Parietal lobe (tissue), 2 donors: ENCODE measurements around the gene HECTD2.

DNA sequence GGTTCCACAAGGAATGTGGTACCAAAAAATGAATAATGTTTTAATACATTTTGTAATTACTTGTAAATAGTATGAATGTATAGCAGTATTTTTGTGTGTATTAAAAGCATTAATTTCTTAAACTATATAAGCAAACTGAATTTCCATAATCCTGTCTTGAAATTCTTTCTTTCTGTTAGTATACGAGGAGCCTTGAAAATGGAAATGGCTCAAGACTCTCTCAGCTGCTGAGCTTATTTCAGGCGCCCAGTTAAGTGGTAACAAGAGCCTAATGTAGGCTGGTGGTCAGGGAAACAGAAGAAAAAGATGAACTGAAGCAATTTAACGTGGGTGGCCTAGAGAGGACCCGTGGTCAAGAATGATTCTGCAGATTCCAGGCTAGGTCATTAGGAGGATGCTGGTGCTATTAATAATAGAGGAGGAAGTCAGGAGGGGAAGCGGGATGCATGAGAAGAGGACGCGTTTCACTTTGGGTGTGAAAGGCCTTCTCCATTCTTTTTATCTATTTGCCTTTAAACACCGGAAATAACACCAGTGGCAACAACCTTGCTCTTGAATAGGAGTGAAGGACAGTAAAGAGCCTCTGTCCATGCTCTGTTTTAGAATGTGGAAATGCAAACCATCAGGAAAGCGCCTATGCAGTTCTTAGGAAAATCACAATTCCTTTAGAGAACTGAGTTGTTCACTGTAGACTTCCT is 8.8 kb downstream of the LIPA start:
- RAMPAGE, long total RNA = no peak

DNA sequence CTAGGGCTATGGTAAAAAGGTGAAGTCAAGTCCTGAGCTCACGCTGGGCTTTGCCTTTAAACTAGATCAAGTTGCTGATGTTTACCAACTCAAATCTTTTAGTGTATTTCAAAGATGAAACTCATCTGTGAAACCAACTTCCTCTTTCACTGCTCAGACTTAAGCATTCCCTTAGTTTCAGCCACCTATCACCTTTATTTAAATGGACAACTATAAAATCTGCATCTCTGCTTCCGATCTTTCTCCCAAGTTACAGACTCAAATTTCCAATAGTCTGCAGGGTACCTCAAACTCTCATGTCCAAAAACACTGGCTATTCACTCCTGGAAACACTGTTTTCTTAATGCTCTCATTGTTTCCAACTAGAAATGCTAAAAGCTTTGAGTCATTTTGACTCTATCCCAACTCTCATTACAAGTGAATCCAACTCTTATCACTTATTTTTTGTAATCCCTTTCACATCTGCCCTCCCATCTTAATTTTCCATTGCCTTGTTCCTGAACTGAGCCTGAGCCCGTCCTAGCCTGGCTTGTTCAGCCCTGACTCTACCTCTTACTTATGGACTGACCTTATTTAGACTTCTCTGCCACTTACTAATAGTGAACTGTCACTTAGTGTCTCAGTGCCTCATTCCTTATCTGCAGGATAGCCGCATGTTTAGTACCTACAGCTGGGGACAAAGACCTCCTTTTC is 56.8 kb downstream of the SLC16A12 start:
- RAMPAGE, long total RNA = no peak

- RAMPAGE, long total RNA = no peak
These were observed 135.4 kb downstream of the KIF20B start for GRCh38 chr10:89836668-89837323.

DNA sequence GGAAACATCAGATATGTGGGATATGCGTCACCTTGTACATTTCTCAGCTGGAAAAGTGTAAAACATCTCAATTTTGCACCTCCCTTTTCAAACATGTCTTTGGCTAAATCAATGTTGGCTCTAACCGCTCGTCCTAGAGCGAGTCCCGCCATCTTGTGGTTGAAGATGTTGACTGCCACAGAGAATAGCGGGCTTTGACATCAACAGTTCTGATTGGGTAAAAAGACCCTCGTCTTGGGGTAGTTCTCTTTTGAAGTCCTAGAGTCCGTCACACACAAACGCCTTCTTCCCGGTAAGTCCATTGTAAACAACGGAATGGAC is 565 bp upstream of the RPP30 start:
- RAMPAGE, long total RNA = no peak

GRCh38 chr10:91017163-91017697 is 96.3 kb upstream of the ANKRD1 start:
- RAMPAGE, long total RNA = no peak

DNA sequence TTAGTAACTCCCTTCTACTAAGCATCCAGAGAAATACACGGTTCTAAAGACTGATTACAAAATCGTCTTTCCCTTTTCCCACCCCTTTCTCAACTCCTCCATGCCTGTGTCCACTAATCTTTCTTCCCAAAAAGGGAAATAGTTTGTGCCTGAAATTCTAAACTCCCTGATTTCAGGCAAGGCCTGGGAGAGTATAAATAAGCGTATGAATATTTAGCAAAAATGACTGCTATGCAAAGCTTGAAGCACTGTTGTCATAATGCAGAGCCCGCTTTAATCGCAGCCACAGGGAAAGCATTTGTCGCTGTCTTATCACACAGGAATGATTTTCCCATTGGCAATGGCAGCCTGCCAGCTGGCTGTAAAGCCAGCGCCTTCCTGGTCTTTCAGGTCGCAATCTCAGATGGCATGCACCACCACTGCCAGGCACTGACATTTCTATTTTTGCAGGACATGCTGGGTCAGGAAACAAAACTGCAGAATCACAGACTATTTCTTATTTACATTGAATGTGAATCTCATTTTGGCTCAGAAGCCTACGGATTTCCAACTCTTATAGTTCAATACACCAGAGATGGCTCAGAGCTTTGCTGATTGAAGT is 142.8 kb upstream of the PCGF5 start:
- RAMPAGE, long total RNA = no peak

GRCh38 chr10:91201825-91202104 is 18.7 kb upstream of the PCGF5 start:
- RAMPAGE, long total RNA = no peak

DNA sequence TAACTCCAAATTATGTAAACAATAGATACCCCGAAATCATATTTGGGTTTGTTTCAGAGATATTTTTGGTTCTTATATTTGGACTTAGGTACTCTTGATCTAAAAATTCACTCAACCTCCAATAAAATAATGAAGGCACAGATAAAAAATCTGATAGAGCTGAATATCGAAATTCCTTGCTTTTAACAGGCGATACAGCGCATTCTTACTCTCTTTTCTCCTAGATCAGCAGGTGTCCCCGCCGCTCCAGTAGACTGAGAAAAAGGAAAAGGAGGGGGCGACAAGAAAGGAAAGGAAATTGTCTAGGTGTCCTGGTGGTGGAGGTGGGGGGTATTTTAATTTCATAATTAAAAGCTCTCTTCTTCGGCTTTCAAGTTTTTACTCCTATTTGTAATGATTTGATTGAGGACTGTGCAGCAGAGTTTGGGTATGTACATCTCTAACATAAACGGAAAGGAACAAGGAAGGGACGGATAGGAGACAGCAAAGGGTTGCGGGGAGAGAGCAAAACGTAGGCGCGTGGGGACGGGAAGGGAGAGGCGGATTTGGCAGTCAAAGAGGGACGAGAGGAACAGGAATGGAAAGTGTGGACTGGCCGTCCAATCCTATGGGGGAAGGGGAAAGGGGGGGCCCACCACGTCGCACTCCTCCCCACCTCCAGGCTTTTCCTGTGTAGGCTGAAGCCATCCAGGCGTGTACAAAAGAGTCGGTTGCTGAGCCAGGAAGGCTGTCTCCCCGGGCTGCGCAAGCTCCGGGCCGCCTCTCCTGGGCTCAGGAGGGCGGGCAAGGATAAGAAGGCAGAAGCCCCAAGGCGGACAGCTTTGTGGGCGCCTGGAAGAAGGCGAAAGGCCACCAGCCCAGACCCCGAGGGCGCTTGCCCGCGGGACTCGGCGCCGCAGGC is 899 bp upstream of the HECTD2 start:
- RAMPAGE, long total RNA = no peak

- RAMPAGE, long total RNA = no peak
These were observed at the start of gene HECTD2 for GRCh38 chr10:91409896-91410934. Gene HECTD2, plus strand, starts transcription at chr10:91410344.

DNA sequence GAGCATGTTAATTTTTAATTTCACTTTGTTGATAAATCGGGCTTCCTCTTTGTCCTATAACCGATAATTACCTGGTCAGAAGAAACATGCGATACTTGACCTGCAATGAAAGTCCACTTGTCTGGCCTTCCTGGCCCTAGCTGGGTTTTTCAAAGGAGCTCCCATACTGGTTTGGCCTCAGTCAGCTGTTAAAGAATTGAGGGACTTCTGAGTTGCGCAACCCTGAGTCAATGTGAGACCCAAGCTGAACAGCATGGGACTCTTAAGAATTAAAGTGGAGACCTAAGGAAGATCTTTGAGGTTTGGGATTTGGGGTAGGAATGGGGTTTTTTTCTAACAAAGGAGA is 76.0 kb downstream of the PPP1R3C start:
- RAMPAGE, long total RNA = no peak

DNA sequence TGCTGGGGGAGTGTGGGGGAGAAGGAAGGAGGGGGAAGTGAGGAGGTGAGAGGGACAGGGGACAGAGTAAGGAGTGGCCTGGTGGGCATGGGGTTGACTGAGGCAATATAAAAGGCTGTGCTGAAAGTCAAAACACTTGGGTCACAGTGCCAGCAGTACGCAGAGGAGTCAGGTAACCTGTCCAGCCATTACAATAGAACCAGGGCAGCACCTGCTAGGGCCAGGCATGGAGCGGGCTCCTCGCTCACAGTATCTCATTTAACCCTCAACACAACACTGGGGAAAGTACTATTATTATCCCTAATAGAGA is 43.2 kb downstream of the PPP1R3C start:
- RAMPAGE, long total RNA = no peak

GRCh38 chr10:91598523-91598983 is 34.3 kb downstream of the PPP1R3C start:
- RAMPAGE, long total RNA = no peak

DNA sequence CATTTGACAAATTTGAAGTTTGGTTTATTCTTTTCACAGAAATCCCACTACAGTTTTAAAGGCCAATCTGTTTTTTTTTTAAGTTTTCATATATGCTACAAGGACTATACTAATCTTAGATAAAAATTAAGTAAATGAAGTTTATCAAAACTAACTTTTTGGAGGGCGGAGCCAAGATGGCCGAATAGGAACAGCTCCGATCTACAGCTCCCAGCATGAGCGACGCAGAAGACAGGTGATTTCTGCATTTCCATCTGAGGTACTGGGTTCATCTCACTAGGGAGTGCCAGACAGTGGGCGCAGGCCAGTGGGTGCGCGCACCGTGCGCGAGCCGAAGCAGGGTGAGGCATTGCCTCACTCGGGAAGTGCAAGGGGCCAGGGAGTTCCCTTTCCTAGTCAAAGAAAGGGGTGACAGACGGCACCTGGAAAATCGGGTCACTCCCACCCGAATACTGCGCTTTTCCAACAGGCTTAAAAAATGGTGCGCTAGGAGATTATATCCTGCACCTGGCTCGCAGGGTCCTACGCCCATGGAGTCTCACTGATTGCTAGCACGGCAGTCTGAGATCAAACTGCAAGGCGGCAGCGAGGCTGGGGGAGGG is 48.7 kb upstream of the TNKS2 start:
- RAMPAGE, long total RNA = no peak

DNA sequence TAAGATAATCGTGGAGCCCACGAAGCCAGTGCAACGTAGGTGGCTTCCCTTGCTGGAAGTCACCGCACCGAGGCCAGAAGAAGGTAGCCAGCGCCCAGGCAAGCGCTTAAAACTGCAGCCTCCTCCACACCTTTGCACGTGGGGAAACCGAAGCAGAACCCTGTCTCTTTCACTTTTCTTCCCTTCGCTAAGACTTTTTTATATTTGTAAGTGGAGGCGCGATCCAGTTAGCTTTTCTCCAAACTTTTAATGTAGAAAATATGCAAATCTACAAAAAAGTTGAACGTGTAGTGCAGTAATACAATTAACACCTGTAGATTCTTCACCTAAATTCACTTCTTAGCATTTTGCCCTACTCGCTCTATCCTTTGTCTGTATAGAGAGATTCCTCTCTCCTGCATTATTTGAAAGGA is 21.5 kb downstream of the FGFBP3 start:
- RAMPAGE, long total RNA = no peak

DNA sequence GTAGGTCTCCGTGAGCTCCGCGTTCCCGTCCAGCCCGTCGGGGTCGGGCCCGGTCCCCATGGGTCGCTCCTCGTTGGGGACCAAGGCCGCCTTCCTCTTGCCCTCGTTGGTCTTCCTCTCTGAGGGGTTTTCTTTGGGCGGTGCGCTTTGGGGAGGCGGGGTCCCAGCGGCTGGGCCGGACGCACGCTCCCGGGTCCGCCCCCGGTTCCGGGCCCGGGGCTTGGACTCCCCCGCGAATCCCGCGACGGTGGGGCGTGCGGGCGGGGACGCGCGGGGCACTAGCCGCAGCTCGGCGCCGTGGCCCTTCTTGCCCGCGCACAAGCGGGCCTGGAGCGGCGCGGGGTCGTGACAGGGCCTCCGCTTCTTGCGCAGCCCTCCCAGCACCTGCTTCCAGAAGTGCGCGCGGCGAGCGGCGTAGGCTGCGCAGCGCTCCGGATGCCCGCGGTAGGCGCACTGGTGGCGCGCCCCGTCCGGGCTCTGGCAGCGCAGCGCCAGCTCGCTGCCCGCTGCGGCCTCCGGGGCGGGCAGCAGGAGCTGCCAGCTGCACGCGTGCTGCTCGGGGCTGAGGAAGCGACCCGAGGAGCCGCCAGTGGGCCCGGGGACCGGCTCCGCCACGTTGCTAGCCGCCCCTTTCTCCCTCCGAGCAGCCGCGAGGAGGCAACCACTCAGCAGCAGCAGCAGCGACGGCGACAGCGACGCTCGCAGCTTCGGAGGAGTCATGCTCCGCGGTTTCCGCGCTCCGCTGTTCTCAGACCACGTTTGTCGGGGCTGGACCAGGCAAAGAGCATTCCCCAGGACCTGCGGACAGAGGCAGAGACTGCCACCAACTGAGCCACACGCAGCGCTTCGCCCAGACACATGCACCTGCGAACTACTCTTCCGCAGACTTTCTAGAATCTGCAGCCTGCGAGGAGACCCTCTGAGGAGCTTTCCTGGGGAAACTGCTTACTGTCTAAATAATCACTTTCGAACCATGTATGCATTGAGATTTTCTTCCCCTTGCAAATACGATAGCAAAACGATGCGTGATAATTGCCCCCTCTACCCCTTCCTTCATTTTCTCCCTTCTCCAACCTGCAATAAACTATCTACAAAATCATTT is 685 bp downstream of the FGFBP3 start:
- RAMPAGE, long total RNA = no peak

DNA sequence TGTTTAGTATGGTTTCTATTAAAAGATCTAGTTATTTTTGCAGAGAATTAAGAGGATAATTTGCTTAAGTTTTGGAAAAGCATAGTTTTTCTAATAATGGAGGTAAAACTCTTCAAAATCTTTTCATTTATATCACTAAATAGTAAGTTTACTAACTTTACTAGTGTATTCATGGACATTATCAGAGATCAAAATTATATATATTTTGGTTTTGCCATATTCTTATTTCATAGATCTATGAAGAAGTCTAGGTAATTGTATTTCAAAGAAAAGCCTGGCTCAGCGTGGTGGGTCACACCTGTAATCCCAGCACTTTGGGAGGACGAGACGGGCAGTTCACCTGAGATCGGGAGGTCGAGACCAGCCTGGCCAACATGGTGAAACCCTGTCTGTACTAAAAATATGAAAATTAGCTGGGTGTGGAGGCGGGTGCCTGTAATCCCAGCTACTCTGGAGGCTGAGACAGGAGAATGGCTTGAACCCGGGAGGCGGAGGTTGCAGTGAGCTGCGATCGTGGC is 20.1 kb downstream of the BTAF1 start:
- RAMPAGE, long total RNA = no peak

DNA sequence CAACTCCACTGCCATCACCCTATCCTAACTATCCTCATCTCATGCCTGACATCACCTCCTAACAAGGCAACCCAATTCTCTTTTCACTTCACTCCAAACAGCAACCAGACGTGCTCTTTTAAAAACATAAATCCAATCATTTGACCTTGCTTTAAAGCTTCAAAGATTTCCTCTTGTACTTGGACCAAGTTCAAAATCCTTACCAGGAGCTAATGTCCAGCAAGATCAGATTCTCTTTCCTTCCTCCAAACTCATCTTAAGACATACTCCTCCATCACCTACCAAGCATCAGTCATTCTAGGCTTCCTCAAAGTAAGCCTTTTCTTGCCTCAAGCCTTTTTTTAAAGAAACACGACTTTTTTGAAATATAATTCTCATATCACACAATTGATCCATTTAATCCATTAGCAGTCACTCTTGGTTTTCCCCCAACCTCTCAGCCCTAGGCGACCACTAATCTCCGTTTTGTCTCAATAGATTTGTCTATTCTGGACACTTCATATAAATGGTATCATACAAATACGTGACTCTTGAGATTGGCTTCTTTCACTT is 138.9 kb downstream of the CPEB3 start:
- RAMPAGE, long total RNA = no peak

DNA sequence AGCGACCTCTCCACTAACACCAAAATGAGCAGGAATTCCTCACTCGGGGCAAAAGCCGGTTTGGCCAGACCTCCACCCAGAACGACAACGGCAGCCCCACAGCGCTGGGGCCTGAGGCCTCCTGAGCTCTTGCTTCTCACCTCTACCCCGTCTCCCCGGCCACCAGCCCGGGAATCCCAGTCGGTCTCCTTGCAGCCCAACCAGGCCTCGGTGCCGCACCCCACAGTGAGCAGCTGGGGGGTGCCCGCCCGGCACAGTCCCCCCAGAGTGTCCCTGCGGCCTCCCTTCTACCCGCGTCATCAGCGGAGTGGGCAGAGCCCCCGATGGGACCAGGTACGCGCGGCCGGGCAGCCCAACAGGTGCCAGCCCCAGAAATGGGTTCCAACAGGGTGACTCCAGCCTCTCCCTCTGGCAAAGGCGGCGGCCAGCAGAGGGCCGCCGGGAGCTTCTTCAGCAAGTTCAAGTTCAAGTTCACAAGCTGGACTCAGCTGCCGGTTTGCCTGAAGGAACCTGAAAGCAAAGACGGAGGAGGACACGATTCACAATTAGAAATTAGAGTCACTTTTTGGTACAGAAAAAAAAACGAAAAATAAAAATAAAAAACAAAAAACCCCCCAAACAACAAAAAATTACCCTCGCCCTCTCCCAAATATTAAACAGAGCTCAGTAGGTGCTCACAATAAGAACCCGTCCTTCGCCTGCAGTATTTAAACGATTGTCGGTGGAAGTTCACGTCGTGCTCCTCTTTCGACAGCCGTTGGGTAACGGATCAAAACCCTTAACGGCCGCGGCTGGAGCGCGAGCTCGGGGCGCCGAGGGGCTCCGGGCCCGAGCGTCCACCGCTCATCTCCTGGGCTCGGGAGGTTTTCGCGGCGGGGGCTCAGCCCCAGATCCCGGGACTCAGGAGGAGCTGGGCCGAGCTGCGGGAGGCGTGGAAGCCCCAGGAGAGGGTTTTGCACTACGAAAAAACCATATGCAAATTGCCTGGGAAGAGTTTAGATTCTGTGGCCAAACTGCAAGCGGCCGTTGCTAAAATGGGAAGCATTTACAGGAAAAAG is 129.2 kb downstream of the MARCHF5 start:
- RAMPAGE, long total RNA = no peak

GRCh38 chr10:92809835-92810126 is 38.5 kb upstream of the EXOC6 start:
- RAMPAGE, long total RNA = no peak

- RAMPAGE, long total RNA = no peak
These were observed 17.6 kb upstream of the EXOC6 start for GRCh38 chr10:92830438-92831399.